Measurements from ENCODE around the gene RAPGEF4.

DNA sequence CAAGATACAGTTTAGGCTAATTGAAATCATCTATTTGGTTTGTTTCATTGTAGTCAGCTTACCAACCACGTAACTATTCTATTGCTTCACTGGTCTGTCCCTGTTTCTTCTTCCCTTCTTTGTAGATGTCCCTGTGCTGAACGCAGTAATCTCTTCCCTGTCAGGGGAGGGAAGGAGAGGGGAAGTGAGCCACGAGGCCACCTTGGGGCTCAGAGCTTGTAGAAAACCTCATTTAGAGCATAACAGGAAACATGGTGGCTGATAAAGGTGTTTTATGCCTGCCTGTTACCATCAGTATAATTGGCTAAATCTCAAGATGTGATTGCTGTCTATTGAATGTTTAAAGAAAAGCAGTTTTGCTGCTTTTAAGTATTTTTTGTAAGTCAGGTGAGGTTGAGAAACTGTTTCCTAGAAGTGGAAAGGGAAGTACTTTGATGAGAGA is 59.8 kb upstream of the PDK1 start:
- RRBS = no CpG with 5 or more reads among the region's 3 CpGs

DNA sequence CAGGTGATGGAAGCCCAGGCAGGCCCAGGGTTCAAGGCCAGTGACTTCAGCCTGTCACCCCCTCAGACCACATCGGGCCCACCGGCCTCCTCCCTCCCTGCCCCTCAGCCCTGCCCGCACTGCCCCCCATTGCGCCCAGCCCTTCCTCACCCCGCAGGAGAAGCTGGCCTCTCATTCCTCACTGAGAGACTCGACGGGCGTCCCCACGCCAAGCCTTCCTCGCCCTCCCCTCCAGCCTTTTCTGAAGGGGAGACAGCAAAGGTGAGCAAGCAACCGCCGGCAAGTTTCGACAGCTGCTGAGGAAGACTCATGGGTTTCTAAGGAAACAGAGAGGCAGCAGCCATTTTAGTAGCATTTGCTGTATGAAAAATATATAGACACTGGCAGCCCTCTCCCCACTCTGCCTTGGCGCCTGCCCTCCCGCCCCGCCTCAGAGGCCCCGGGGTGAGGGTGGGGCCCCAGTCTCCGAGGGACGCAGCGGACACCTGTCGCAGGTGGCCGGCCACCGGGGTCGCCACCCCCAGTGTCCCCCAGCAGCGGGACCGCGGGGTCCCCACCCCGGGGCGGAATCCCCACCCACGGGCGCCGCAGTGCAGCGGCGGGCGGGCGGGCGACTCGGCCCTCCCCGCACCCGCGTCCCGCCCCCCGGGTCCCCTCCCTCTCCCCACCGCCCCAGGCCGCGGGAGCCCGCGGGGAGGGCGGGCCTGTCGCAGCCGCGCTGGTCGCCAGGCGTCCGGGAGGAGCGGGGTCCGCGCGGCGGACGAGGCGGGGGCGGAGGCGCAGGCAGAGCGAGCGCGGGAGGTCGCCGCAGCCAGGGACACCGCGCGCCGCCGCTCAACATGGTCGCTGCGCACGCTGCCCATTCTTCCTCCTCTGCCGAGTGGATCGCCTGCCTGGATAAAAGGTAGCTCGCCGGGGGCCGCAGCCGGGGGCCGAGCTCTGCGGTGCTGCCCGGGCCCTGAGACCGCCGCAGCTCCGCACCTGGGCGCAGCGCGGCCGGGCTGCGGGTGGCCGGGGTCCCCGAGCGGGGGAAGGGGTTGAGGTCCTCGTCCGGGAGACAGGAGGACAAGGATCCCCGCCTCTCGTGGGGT is at the start of gene RAPGEF4:
Gene RAPGEF4 (plus strand): TSS at position 701 of the 1,091 bp plus-strand sequence.
- RRBS = 14% methylated on average over 45 of the region's 101 CpGs

GRCh38 chr2:172967967-172968628 is 107.5 kb upstream of the MAP3K20 start:
- RRBS = no CpG with 5 or more reads among the region's 7 CpGs

DNA sequence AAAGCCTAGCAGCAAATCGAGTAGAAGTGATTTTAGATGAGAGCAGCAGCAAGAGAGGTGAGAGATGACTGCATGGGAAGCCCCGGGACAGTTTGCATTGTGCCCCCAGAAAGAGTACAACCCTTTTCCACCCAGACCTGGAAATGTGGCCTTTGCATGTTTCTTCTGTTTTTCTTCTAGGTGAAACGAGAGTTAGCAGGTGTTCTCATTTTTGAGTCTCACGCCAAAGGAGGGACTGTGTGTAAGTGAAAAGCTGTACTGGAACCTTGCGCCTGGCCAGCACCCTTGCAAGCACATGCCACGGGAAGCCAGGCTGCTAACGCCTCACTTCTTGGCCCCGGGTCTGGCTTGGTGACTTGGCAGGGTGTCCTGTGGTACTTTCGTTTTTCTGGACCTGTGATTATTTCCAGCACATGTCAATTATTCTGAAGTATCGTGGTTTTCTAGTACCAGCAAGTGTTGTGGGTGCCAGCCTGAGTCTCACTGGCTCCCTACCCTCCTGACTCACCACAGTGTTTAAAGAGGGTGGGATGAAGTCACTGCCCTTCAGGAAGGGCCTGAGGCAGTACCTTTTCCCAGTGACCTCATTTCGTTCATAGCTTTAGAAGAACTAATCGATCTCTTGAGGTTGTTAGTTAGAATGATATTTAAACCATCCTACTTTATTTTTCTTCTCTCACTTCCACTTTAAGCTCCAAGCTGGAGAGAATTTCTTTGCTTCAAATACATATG is 90.2 kb upstream of the MAP3K20 start:
- RRBS = no CpG with 5 or more reads among the region's 12 CpGs

GRCh38 chr2:172995798-172996244 is 79.8 kb upstream of the MAP3K20 start:
- RRBS = no CpG with 5 or more reads among the region's 2 CpGs

- RRBS = no CpG with 5 or more reads among the region's 3 CpGs
Measured at GRCh38 chr2:173001850-173002515, 73.7 kb upstream of the MAP3K20 start.

DNA sequence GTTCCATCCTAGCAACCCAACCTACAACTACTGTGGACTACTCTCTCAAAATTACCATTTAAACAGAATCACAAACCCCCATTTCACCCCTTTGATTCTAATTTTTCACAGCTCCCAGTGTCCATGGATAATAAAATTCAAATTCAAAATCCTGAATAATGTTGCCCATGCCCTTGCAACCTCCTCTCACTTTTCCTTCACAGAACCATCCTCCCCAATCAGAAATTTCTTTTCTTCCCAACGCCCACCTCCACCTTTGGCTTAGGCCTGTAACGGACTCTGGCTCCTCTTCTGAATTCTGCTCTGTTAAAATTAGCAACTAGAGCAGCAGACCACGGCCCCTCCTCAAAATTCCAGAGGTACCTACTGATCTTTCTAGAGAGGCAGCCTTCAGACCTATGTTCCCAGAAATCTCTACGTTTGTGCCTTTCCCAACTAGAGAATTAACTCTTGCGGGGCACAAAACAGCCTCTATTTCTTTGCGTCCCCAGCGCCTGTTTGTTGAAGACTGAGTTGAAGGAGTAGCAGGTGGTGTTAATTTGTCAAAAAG is 513 bp upstream of the MAP3K20 start:
- RRBS = no CpG with 5 or more reads among the region's 7 CpGs

DNA sequence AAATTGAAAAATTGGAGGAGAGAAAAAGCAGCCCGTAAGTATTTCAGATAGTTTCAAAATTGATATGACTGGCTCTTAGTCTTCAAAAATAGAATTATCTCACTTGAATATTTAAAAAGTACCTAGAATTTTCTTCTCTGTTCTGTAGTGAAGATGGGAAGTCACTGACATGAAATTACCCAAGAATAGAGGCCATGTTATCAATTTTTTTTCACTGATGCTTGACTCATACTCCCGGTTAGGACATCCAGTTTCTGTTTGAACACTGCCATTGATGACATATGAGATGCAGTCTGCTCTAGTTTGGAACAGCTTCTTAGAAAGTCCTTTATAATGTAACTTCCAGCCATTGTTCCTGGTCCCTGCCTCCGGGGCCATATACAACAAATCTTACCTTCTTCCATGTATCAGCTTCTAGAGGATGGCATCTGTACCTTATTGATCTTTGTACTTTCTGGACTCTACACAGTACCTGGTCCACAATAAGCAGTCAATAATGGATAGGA is 26.1 kb downstream of the MAP3K20 start:
- RRBS = 100% methylated on average over 1 of the region's 3 CpGs

DNA sequence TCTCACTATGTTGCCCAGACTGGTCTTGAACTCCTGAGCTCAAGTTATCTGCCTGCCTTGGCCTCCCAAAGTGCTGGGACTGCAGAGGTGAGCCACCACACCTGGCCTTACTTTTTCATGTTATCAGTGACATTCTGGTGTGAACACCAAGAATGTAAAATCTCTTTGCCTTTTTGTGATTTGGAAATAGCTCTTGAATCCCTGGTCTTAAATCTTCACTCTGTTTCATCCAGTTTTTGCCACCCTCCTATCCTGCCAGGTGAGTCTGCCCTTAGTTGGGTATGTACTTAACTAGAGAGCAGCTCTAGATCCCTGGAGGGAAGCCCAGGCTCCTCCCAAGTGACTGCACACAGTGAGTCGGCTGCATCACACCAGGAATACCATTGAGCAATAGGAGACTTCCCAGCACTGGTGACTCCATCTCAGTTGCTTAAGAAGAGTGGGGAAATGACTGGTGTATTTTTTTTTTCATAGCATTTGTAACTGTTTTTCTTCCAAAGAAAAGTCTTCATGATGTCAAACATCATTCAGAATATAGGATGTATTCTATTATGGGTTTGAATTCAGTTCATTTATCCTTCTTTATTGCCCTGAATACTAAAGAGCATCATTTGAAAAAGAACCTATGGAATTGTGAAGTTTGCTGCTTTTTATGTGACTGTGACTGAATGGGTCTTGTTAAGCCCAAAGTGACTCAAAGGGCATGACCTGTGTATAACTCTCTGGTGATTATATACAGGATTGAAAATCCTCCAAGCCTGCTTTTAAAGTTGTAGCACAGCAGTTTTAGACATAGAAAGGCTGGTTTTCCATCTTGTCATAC is 84.1 kb downstream of the MAP3K20 start:
- RRBS = no CpG with 5 or more reads among the region's 1 CpG

- RRBS = no CpG with 5 or more reads among the region's 3 CpGs
Measured at GRCh38 chr2:173227311-173227773, 127.3 kb upstream of the CDCA7 start.

GRCh38 chr2:173238550-173238876 is 116.2 kb upstream of the CDCA7 start:
- RRBS = no CpG with 5 or more reads among the region's 4 CpGs

DNA sequence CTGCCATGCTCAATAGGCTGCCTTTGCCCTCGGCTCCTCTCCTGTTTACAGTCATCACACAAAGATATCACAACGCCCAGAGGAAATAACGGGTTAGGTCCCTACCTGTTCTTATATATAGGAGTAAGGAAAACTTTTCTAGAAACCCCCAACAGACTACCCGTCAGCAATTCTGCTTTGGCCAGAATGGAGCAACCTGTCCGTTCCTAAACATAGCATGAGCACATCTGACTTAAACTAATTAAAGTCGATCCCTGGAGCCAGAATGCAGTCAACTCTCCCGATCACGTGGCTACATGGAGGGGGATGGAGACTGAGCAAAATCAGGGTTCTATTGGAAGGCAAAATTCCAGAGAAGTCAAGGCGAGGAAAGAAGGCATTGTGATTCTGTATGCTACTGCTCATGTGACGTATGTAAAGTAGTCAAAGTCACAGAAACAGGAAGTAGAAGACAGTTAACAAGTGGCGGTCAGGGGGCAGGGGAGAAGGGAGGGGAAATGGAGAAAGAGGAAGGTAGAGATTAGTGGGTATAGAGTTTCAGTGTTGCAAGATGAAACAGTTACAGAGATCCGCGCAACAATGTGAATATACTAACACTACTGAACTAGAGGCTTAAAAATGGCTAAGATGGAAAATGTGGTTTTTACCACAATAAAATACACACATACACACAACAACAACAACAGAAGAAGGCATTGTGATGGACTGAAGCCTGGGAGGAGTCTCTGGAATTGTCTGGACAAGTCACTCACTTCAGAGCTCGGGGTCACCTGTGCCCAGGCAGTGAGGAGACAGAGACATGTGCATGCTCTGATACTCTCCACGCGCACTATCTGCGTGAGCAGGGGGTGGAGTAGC is 90.1 kb upstream of the CDCA7 start:
- RRBS = no CpG with 5 or more reads among the region's 17 CpGs

DNA sequence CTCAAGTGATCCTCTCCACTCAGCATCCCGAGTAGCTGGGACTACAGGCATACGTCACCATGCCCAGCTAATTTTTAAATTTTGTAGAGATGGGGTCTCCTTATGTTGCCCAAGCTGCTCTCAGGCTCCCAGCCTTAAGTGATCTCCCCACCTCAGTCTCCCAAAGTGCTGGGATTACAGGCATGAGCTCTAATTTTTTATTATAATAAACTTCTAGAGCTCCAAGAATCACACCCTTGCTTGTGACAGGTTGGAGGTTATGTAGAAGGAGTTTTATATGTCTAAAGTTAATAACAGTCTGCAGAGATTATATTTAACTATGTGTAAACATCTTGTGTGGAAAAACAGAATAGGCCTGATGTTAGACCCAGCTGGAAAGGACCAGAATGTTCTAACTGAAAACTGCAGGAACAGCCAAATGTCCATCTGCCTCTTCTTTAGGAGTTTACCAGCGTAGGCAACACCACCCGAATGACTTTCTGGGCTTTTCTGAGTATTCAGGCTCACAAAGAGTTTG is 67.2 kb upstream of the CDCA7 start:
- RRBS = no CpG with 5 or more reads among the region's 4 CpGs

- RRBS = no CpG with 5 or more reads among the region's 19 CpGs
Measured at GRCh38 chr2:173898403-173899352, 66.5 kb downstream of the SP3 start.

DNA sequence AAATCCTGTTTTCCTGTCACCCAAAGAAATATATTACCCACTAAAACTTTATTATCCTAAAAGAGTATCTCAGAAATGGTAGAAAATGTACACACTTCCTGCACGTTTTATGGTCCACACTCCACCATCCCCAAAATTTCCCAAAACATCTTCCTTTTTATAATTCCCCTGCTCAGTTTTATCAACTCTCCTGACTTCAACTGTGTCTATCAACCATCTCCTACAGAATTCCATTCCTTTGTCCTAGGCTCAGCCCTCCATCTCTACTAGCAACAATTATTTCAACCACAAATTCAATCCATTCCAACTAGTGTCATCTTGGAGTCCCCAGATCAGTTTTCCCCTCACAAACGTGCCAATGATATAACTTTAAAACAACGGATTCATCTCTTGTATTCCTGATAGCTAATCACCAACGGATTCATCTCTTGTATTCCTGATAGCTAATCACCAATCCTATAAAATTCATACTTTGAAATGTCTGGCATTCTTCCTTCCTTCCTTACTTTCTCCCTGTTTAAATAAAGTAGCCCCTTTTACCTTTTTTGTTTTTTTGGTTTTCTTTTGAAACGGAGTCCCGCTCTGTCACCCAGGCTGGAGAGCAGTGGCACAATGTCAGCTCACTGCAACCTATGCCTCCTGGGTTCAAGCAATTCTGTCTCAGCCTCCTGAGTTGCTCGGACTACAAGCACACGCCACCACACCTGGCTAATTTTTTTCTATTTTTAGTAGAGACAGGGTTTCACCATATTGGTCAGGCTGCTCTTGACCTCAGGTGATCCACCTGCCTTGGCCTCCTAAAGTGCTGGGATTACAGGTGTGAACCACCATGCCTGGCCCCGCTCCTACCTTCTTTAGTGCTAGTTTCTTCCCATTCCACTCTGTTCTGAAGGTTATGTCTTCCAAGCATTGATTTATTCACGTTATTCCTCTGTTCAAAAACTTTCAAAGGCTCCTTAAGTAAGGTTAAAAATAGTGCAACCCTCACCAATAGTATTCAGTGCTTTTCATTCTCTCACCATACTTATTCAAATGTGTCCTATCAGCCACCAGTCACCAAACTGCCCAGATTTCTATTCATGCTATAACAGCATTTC is 29.3 kb downstream of the SP3 start:
- RRBS = no CpG with 5 or more reads among the region's 10 CpGs

DNA sequence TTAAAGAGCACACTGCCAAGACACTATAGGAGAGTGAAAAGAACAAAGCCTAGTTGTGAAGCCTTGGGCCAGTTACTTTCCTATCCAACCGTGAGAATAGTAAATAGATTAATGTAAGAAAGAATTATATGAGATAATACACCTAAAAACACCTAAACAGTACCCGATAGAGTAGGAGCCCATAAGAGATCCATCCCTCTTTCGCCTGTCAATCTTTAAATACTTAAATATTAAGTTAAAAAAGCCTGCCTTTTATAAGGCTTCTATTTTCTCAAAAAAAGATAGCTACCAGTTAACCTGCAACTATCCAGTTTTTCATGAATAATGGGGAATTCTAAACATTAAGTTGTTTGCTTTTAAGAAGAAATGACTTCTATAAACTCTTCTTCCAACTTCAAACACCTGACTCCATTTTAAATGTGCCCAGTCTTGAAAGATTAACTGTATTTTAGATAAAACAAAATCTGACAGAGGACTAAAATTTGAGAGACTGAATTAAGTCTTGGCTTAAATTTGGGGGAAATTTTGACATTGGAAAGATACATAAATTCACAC is 15.7 kb downstream of the SP3 start:
- RRBS = no CpG with 5 or more reads among the region's 3 CpGs

DNA sequence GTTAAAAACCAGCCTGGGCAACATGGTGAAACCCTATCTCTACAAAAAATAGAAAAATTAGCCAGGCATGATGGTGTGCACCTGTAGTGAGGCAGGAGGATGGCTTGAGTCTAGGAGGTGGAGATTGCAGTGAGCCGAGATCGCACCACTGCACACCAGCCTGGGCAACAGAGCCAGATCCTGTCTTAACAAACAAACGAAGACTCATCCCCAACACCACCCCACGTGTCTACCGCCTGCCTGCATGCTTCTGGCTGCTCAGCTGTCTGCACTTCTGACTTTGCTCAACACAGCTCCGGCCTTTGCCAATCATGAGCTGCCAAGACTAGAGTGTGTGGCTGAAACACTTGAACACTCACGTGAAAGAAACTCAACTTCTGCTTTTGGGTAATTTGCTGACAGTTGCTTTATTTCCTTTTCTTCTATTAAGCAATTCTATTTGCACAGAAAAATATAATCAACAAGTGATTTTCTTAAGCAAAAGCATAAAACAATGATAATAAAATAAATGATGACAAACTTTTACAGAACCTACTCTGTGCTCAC is 32.1 kb upstream of the SP3 start:
- RRBS = no CpG with 5 or more reads among the region's 7 CpGs

- RRBS = no CpG with 5 or more reads among the region's 9 CpGs
Measured at GRCh38 chr2:174003905-174004604, 38.9 kb upstream of the SP3 start.

GRCh38 chr2:174173972-174174212 is 74.4 kb downstream of the OLA1 start:
- RRBS = no CpG with 5 or more reads among the region's 2 CpGs

DNA sequence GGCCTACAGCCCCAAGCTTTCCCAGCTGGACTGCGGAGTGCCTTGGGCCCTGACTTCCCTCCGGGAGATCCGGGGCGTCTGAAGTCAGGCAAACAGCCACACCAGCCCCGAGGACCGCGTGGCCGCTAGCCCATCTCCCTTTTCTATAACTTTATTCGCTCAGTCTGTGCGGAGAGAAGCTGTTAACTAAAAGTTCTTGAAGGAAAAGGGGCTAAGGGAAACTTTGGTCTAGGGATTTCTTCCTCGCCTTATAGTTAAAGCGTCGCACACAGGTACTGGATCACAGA is 502 bp upstream of the OLA1 start:
- RRBS = no CpG with 5 or more reads among the region's 13 CpGs

Measured in HTR-8/SVneo (cell line).